Foreskin fibroblast (primary cell): ENCODE data around the genes UNK and UNC13D.

- RRBS: no CpG with 5 or more reads among the region's 22 CpGs
Observed at GRCh38 chr17:75693365-75694454, 26.6 kb downstream of the SAP30BP start.

DNA sequence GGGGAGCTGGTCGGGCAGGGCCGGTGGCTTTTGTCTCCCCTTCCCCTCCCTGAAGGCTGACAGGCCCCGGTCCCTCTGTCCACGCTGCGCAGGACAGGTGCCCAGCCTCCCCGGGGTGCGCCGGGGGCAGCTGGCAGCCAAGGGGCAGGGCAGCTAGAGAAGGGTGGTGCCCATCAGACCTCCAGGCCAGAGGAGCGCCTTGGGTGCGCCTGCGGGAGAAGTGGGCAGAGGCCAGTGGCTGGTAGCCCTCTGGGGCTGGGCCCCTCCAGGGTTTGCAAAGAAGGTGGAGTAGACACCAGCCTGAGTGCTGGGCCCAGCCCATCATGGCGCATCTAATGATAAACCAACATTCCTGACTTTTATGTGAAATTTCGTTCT is 375 bp downstream of the ITGB4 start:
- RRBS: 26% methylated on average over 6 of the region's 13 CpGs

GRCh38 chr17:75737929-75738625 is 16.8 kb downstream of the ITGB4 start:
- RRBS: no CpG with 5 or more reads among the region's 10 CpGs

- RRBS: 1% methylated on average over 51 of the region's 103 CpGs
Observed at GRCh38 chr17:75778536-75779655, 683 bp downstream of the H3-3B start.

DNA sequence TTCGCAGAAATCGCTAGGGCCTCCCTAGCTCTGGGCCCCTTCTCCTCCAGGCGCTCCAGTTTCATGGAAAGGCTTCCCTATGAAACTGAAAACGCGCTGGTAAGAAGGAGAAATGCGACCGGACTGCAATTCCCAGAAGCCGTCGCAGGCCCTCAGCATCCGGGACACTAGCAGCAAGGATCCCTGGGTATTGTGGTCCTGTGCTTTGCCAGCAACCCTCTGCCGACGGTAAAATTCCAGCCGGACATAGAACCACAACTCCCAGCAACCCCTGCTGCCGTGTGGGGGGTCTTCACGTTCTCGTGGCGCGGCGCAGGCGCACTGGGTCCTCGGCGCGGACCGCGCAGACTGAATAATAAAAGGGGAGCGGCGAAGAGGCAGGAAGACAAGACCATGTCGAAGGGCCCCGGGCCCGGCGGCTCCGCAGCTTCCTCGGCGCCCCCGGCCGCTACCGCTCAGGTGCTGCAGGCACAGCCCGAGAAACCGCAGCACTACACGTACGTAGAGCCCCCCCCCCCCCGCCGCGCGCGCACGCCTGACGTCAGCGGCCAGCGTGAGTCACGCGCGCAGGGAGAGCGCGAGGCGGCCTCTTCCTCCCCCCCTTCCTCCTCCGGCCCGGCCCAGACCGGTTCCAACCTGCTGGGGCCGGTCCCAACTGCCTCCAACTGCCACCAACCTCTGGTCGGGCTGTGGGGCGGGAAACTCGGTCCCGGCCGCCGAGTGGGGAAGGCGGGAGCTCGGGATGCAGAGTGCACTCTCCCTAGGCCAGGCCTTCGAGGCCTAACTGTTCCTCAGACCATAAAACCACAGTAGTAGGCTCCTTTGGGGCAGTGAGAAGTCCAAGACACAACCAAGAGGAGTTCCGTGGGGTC is at the start of gene UNK:
TSS of gene UNK (plus strand) at position 319 of the 872 bp plus-strand sequence.
- RRBS: 1% methylated on average over 11 of the region's 70 CpGs

GRCh38 chr17:75808713-75809419 is 24.3 kb downstream of the UNK start:
- RRBS: no CpG with 5 or more reads among the region's 15 CpGs

DNA sequence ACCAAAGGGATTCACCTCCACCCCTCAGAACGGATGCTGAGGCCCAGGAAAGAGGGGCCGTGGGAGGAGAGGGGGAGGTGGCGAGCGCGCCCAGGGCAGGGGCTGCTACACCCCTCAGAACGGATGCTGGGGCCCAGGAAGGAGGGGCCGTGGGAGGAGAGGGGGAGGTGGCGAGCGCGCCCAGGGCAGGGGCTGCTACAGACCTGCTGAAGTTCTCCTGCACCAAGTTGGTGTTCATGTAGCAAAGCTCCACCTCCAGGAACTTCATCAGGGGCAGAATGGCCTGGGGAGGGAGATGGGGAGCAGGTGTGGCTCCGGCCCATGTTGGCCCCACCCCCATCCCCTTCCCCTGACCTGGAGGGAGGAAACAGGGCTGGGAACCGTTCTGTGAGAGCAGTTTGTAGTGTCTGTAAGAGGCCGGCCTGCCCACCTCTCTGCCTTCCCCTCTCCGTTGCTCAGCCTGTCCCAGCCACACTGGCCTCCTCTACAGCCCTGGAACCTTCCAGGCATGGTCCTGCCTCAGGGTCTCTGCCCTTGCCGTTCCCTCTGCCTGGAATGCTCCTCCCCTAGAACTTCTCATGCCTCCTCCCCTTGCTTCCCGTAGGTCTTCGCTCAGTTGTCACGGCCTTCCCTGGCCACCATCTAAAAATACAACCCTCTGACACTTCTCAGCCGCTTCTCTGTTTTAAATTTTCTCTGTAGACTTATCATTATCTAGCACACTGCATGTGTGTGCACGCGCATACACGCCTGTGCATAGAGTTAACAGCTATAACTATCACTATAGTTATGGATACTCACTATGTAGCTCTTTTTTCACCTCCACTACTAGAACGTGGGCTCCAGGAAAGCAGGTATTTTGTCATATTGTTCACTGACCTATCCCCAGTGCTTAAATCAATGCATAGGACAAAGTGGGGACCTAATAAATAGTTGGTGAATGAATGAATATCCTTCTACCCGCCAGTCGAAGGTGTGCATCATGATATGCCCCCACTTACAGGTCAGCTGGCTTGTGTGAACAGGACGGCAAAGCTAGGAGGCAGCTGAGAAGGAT is 11.1 kb downstream of the UNC13D start:
- RRBS: 20% methylated on average over 1 of the region's 26 CpGs

- RRBS: no CpG with 5 or more reads among the region's 29 CpGs
Observed at GRCh38 chr17:75843950-75844810, at the start of gene UNC13D. Gene UNC13D (minus strand): TSS chr17:75844404.

- RRBS: no CpG with 5 or more reads among the region's 20 CpGs
Observed at GRCh38 chr17:75849154-75850013, 5.2 kb upstream of the UNC13D start.

DNA sequence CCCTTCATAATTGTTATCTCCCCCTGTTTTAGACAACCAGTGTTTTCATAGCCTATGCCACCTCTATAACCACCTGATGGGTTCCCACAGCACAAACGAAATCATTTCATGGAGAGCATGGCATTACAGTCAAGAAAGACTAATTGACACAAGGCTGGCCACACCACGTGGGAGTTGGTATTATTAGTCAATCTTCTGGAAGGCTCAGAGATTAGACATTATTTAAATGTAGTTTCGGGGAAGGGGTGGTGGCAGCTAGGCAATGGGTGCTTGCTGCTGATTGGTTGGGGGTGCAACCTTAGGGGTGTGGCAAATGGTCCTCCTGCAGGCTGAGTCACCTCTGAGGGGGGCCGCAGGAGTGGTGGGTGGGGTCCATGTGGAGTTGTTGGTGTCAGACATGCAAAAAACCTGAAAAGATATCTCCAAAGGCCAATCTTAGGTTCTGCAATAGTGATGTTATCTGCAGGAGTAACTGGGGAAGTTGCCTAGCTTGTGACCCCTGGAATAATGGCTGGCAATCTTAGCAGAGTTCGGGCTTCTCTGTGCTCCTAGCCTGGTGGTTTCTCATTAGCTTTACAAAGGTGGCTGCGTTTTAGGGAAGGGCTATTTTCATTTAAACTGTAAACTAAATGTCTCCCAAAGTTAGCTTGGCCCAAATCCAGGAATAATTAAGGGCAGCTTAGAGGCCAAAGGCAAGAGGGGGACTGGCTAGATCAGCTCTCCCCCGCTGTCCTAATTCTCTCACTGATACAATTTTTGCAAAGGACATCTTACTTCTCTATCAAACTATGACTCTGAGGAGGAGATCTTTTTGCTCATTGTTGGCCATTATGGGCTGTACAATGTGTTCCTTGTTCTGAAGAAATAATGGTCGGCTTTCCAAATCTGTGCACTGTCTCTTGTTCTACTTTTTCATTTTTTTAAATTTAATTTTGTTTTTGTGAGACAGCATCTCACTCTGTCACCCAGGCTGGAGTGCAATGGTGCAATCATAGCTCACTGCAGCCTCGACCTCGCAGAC is 4.7 kb downstream of the TEN1 start:
- RRBS: no CpG with 5 or more reads among the region's 10 CpGs

- RRBS: no CpG with 5 or more reads among the region's 9 CpGs
Observed at GRCh38 chr17:76142399-76143314, 1.6 kb upstream of the FOXJ1 start.

GRCh38 chr17:76274238-76274870 is 9.2 kb downstream of the UBALD2 start:
- RRBS: no CpG with 5 or more reads among the region's 10 CpGs

GRCh38 chr17:76350501-76350896 is 3.2 kb downstream of the PRPSAP1 start:
- RRBS: no CpG with 5 or more reads among the region's 5 CpGs

DNA sequence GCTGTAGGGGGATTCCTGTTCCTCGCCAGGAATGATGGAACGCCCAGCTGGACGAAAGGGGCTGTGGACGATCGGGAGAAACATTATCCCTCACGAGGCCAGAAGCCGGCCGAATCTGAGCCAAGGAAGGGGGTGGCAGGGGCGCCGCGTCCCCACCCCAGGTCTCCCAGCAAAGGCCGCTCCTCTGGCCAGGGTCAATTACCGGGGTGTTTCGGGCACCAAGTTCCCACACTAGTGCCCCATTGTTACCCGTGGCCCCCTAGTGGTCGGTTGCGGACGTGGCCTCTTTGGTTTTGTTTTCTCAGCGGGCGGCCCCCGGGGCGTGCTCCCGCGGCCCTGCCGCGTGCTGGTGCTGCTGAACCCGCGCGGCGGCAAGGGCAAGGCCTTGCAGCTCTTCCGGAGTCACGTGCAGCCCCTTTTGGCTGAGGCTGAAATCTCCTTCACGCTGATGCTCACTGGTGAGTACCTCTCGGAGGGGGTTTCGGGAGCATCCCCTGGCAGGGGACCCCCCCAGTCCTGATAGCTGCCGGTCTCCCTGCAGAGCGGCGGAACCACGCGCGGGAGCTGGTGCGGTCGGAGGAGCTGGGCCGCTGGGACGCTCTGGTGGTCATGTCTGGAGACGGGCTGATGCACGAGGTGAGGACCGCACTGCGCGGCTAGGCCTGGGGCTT is 1.4 kb downstream of the SPHK1 start:
- RRBS: 2% methylated on average over 17 of the region's 50 CpGs

DNA sequence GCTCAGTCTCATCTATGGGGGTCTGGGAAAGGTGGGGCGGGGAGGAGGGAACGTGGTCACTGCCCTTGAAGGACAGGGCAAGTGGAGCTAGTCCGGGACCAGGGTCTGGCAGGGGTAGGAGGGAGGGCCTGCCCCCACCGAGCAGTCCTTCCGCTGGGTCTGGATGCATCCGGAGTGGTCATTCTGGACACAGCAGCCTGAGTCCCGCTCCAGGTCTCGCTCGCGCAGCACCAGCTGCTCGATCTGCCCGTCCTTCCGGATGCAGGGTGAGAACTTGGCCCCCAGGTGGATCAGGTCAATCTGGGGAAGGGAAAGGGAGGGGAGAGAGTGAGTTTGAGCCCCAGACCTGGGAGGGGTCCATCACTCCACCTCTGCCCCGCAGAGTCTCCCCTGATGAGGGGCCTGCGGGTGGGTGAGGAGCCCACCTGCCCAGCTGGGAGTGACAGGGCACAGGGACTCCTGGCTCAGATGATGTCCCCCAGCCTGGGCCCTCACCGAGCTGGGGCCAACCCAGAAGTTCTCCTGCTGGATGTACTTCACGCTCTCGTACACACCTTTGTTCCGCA is 6.9 kb downstream of the AANAT start:
- RRBS: 90% methylated on average over 8 of the region's 19 CpGs

DNA sequence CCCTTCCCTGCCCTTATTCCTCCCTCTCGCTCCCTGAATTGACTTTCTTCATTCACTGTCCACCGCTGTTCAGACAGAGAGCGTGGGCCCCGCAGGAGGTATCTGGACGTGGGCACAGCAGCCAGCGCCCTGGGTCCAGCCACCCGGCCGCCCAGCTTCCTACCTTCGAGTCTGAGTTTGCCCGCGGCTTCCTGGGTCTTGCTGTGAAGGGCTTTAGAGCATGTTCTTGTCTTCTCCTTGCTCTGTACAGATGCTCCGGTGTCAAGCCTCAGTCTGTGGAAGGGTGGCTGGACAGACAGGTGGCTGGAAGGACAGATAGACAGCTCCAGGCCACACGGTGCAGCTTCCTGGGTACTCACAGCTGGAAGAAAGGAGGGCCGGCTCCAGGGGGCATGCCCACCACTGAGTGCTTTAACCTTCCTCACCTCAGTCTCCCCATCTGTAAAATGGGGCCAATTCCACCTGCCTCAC is 13.6 kb downstream of the RHBDF2 start:
- RRBS: 96% methylated on average over 4 of the region's 14 CpGs

- RRBS: 66% methylated on average over 5 of the region's 18 CpGs
Observed at GRCh38 chr17:76494762-76495641, 6.2 kb downstream of the RHBDF2 start.

- RRBS: no CpG with 5 or more reads among the region's 30 CpGs
Observed at GRCh38 chr17:76540393-76541459, 882 bp downstream of the PRCD start.

GRCh38 chr17:76567372-76568226 is 18.1 kb downstream of the ST6GALNAC2 start:
- RRBS: 82% methylated on average over 2 of the region's 10 CpGs